Hair follicle dermal papilla cell (primary cell): ENCODE results near the genes CHIC1, ABCB7, ATP7A and CYSLTR1.

GRCh38 chrX:72430945-72431761, 125.4 kb upstream of the CITED1 start:
- CAGE, long polyA plus RNA = no peak

GRCh38 chrX:72705768-72706311, 8.3 kb downstream of the PHKA1 start:
- CAGE, long polyA plus RNA = no peak

DNA sequence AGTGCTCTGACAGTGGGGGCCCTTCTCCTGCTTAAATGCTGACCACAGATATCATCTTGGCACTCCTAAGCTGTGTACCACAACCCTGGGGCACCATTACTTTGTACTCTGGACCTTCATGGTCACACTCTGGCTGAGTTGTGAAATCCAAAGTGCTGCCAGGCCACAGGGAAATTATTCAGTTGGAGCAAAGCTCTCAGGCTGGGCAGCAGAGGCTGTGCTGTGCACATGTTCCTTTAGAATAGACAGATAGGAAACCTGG, 48.7 kb upstream of the CDX4 start:
- CAGE, long polyA plus RNA = no peak

- CAGE, long polyA plus RNA = no peak
These were observed at the start of gene CHIC1 for GRCh38 chrX:73562964-73563981. Gene CHIC1, plus strand, starts transcription at chrX:73563197.

DNA sequence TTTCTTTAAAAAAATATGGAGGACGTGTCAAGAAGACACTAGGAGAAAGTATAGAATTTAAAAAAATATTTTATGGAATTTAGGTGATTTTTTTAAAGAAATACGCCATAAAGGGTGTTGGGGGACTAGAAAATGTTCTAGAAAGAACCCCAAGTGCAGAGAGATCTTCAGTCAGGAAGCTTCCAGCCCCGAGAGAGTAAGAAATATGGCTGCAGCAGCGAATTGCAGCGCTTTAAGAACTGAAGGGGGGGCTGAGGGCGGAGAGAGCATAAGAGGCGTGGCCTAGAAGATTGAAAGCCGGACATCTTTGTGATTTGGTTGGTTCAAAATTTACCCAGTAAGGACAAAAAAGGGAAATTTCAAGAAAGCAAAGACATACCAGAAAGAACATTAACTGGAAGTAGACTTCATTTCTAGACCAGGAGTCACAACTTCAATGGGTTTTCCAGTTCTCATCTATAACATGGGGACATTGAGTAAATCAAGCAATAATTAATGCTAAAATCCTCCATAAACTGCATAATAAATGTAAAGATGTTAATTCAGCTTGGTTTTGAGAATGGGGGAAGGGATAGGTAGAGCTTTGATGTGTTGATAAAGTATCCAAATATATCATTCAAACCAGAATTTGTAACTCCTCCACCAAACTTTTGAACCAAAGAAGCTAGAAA, 289.6 kb downstream of the CHIC1 start:
- CAGE, long polyA plus RNA = no peak

DNA sequence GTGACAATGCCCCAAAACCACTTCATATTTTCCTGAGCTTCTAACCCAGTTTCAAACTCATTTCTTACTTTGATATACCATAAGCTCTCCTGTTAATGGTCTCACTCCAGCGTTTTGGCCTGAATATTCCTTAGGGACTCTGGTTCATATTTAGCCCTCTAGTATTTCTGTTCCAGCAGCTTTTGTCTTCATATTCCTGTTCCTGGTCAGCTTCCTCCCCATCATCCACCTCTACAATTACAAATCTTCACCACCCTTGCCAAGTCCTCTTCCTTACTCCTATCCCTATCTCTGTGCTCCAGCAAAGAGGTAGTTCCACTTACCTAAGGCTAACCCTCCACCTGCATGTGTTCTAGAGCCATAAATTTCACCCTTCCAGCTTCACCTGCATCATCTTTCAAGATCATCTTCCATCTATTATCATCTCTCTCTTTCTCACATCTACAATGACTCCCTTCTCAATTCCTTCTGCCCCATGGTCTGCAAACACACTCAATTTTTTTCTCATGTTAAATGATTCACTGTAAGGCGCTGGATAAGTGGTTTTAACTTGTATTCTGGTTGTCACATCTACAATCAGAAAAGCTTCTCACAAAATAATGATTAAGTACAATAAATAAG, 86.7 kb upstream of the ZCCHC13 start:
- CAGE, long polyA plus RNA = no peak

DNA sequence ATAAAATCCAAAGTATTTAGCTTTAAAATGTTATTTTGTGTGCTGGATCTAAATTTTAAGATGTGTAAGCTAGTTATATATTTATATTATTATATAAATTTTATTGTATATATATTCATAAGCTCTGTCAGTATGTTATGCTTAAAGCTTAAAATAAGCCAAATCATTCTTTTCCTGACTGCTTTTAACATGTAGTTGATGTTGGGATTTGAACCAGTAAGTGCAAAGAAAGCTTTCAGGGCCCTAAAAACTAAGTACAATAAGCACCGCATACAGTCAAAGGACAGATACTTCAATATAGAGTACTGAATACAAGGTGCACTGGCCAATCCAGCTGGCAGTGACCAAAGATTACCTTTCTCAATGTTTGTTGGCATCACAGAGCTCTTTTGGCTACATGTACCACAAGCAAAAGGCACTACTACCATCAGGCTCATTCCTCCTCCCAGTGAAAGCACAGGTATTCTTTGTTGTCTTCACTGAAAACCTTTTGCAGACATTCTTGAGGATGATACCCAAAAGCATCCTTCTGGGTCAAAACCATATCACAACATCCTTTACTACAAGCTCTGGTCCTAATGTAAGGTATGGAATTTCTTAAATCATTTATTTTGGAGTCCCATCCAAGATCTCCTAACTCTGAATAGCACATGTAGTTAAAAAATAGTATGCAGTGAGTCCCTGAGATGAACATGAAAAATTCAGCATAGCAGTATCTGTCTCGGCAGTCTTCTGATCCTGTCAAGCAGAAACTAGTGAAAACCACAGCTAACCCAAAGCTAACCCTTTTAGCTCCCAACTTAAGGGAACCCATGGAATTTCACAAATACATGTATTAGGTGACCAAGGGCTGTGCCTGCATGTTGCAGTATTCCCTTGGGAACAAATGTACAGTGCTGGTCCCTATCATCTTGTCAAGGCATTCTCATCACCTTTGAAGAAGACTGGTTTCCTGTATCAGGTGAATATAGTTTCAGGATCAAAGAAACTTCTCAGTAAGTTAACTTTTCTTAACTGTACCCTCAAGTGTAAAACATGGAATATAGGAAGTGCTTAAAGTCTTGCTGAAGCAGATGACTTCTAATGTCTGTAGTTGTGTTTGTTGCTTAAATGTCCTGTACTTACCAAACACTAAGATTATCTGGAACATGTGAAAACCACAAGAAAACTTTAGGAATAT, 65.0 kb upstream of the ZCCHC13 start:
- CAGE, long polyA plus RNA = no peak

DNA sequence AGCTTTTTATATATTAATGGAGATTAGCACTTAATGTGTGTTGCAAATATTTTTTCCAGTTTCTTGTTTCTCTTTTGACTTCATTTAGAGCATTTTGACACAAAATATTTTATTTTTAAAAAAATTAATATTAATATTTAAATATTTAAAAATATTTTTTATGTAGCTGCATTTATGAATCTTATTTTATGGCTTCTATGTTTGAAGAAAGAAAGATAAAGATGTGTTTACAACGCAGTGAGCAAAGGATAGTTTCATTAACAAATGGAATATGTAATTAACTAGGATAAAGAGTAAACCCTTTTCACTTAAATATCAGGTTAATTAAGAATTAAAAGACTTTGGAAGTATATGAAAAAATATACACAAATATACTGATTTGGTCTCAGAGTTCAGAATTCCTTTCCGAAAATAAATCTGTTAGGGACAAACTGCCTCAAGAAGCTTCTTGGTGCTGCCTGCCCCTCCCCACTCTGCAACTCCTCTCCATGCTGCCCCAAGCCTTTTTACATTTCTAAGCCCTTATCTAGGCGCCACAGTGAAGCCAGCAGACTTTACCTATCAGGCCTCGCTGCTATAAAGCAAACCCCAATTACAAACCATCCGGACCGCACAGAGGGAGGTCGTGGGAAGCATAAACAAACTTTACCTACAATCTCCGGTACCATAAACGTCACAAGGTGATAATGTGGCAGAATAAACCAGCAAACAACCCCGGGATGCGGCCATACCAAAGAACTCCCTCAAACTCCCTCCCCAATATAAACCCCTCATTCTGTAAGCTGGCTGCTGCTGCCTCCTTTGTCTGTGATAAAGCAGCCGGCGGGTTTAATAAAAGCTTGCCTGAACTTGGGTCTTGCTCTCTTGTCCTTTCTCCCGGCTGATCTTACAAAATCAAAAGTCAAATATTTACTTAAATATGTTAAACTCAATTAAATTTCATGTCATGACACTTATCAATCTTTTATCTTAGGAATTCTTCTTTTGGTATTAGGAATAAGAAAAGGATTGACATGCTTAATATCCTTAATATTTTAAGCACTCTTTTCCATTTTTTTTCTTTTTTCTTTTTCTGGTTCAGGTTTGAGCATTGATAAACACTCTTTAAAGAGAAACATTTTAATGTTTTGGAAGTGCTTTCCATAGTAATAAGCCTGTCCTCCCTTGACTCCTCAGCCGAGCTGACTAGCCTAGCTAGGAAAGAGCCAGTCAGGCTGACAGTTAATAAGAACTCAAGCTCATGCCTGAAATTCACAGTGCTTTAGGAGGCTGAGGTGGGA, 54.0 kb upstream of the ZCCHC13 start:
- CAGE, long polyA plus RNA = no peak

DNA sequence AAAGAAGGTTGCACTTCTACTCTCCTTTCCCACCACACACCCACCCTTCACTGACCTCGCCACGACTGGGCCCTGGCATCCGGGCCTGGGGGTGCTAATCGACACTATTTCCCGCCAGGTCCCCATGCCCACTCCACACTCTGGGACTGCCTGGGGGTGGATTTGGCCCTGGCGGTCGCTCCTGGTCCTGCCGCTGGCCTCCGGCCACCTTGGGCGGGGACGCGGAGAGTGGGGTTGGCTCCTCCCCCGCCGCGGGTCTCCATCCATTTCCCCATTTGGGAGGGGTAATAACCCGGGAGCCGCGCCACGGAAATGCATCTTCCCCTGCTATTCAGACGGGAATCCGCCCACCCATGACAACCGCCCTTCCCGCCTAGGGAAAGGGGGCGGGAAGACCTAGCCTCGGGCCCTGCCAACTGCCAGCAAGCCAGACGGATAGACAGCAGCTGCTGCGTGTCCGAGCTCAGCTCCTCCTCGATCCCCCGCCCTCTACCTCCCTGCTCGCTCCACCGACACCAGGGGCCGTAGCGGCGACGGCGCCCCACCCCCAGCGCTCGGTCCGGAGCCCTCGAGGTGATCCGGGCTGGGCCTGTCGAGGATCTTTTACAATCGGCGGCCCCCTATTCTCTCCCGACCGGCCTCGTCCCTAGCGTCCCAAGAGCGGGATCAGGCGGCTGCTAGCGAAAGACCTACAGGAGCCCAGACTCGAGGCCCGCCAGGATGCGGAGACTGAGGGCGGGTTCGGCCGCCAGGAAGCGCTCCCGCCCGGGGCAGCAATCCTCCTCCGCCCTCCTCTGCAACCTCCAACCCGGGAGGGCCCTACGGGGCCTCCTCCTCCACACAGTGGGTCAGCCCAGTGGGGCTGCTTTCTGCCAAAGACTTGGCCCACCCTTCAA, 78.0 kb downstream of the RLIM start:
- CAGE, long polyA plus RNA = no peak

- CAGE, long polyA plus RNA = no peak
These were observed at the start of gene ABCB7 for GRCh38 chrX:75155827-75156870. Gene ABCB7, minus strand, starts transcription at chrX:75156283.

- CAGE, long polyA plus RNA = no peak
These were observed 24.7 kb upstream of the PBDC1 start for GRCh38 chrX:76148053-76148589.

GRCh38 chrX:76428682-76429074, 1.2 kb downstream of the MAGEE1 start:
- CAGE, long polyA plus RNA = no peak

DNA sequence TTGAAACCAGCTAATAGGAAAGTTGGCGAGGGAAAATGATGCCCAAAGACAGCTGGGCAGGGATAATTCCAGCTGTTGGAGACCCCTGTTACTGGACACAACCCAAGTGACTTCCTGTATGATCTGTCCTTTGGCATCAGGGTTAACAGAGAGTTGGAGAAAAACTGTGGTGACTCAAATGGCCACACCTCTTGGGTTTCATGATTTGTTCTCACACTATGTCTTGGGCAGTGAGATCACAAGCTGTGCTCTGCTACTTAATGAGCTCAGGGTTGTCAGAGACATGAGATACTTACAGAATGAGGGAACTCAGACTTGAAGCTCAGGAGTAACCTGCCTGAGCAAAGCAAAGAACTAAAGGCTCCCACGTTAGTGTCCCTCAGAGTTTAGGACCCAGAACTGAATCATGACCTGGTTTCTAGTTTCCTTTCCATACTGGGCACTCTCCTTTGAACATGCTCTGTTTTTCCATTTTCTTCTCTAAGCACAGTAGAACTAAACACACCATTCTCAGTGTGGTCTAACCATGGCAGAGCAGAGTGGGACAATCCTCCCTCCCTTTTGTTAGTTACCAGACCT, 4.0 kb downstream of the FGF16 start:
- CAGE, long polyA plus RNA = no peak

- CAGE, long polyA plus RNA = no peak
These were observed 58.1 kb downstream of the FGF16 start for GRCh38 chrX:77505305-77505712.

GRCh38 chrX:77633229-77634021, 152.6 kb downstream of the ATRX start:
- CAGE, long polyA plus RNA = no peak

DNA sequence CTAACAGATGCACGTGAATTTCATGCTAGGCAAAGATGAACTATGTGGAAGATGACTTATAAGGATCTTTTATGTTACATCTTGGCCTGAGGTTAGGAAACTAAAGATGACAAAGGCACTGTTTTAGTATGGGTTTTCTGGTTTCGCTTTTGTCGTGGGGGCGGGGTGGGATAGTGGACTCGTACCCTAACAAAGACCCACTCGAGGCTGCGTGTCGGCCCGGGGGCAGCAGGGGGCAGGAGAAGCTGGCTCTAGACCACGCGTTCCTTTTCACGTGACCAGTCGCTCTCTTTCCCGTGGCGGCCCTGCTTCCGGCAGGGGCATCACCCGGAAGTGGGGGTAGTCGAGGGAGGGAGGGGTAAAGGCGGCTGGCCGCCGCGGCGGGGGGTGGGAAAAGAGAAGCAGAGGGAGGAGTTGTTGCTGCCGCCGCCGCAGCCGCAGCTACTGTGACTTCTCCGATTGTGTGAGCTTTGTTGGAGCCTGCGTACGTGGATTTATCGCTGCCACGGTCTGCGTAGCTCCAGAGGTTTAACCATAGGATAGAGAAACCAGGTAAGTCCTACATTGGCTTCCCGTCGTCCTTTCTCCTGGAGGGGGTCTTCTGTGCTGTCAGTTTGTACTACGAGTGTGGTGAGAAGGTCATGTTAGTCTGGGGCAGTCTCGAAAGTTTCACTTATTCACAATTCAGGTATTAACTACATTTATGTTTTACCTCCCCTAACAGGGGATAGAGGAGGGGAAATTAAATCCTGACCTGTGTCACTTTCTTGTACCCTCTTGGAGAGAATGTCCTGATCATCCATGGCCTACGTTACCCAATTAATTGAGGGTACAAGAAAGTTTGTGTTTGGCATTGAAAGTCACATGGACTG, at the start of gene ATP7A:
ATP7A (plus strand) TSS at position 410 of the 872 bp plus-strand sequence.
- CAGE, long polyA plus RNA = no peak

DNA sequence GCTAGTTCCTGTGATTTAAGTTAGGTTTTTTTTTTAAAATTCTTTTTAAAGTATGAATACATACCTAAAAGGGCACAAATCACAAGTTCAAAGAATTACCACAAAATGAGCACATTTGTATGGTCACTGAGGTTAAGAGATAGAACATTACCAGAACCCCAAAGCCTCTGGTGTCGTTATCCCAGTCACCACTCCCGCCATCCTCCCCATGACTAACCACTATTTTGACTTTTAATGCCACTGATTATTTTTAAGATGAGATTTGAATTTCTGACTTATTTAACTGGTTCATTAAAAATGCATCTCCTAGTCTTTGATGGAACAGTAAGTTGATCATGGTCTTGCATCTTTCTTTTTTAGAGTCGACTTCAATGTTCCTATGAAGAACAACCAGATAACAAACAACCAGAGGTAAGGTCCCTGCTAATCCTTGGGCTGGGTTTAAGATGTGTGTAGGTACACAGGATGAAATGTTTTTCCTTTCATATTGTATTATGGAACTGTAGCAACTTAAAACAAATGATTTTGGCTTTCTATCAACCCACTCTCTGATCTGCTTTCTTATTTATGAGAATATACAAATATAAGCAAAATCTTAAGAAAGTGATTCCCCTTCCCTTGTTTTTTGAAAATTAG, 5.6 kb downstream of the PGK1 start:
- CAGE, long polyA plus RNA = no peak

DNA sequence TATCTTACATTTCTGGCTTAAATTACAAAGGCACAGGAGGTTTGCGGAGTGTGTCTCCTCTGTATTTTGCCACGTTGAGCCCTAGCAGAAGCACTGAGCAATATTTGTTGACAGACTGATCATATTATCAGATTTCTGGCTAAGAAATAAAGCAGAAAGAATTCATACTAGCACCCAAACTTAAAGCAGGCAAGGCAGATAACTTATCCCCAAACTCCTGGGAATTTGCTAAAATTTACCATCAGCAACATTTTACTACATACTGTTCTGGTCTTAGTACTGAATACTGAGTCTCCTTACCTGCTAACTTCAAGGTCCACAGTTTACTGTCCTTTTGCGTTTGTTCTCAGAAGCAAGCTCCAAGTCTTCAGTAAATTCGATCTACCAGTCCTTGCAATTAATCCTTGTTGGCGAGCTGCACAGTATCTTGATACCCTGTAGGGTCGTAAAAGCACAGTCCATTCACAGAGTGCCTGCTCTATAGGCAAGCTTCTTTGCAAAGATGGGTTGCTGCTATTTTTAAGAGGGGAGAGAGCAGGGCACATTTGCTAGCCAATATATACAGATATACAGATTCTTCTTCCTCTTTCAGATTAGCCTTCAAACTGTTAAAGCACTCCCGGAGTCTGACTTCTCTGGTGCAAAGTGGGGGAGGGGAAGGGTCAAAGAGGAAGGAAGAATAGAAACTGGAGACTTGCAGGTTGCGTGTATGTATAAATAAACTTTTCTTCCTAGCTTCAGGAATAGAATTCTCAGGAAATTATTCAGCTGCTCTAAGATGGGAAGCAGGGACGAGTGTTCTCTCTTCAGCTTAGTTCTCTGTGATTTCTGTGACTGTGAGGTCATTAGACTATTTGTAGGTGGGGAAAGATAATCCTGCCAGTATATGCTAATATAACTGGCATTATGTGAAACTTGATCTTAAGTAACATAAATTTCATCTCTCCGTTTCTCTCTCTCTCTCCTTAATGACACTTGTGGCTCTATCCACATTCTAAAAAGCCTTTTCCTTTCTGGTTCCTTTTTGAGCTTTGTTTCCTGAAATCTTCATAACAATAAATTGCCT, at the start of gene CYSLTR1:
CYSLTR1 (minus strand) TSS at position 607 of the 1,066 bp plus-strand sequence.
- CAGE, long polyA plus RNA = no peak

DNA sequence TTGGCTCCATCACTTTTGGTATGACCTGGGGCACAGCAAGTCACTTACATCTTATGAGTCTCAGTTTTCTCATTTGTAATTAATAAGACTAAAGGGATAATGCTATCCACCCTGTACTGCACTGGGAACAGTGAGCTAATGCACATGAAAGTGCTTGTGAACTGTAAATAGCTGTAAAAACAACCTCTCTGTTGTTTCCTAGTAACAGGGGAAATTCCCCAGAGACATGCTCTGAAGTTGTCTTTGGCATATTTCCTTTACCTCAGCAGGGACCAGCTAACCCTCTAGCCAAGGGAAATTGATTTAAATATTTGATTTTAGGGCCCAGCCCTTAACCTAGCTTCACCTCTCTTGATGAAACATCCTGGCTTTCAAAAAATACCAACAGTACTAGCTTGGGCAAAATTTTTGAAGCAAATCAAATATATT, 6.1 kb upstream of the CYSLTR1 start:
- CAGE, long polyA plus RNA = no peak

- CAGE, long polyA plus RNA = no peak
These were observed 7.4 kb downstream of the LPAR4 start for GRCh38 chrX:78754779-78755436.